GM19240 (cell line): Measurements from ENCODE around the genes ORM1, WHRN and ATP6V1G1.

DNA sequence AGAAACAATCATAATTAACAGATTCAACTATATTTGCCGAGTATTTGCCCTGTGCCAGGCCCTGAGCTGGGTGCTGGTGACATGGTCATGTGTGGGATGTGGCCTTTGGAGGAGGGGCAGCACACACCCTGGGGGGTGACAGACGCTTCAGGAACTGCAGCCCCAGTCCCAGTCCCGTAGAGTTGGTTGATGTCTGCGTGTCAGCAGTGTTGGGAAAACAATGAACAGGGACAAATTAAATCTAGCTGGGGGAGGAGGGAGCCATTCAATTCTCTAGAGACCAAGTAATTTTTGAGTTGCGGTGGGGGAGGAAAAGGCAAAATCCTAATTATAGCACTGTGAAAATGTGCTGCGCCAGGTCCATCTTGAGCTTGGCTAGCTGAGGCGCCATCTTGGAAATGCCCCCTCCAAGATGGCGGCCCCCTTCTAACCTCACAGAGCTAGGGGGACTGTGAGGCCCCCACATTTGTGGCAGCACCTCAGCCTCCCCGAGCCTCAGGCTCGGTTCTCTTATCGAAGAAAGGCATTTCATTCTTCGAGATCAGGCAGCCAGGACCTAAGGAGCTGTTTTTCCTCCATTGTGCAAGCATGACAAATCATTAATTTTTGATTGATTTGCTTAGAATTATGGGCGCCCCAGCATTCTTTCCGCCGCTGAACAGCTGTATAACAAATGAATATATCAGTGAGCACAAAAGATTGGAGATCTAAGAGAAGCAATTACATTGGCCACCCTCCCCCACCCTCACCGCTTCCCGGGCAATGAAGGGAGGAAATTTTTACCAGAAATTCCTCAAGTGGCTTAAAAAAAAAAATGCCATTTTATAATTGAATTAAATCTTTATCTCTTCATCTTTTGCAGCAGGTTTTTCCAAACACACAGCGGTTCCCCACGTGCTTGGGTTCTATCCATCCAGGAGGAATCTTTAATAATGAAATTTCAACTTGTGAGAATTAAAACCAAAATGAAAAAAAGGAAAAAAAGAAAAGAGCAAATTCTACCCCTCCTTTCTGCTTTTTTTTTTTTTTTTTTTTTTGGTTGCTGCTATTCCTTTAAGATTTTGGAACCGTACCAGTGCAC lies 88.0 kb downstream of the ZNF618 start:
- RRBS, result no CpG with 5 or more reads among the region's 20 CpGs

GRCh38 chr9:114176368-114177103 lies 21.2 kb downstream of the COL27A1 start:
- RRBS, result no CpG with 5 or more reads among the region's 10 CpGs

DNA sequence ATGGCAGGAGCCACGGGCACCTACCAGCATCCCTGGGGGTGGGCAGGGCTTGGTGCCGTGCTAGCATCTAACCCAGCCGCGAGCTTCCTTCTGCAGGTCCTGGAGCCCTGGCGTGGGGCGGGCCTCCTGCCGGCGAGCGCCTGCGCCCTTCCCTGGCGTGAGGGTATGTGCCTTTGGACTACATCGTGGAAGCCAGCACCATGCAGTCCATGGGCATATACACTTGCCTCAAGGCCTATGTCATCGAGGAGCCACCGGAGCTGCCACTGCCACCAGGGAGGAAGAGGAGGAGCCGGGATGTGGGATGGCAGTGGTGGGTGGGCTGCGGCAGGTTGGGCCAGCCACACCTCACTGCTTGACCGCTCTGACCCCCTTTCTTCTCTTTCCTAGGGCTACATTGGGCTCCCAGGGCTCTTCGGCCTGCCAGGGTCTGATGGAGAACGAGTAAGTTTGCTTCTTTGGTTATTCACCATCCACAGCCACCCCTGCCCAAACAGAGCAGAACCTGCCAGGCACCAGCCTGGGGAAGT lies 54.0 kb downstream of the COL27A1 start:
- RRBS, result 80% methylated on average over 1 of the region's 19 CpGs

DNA sequence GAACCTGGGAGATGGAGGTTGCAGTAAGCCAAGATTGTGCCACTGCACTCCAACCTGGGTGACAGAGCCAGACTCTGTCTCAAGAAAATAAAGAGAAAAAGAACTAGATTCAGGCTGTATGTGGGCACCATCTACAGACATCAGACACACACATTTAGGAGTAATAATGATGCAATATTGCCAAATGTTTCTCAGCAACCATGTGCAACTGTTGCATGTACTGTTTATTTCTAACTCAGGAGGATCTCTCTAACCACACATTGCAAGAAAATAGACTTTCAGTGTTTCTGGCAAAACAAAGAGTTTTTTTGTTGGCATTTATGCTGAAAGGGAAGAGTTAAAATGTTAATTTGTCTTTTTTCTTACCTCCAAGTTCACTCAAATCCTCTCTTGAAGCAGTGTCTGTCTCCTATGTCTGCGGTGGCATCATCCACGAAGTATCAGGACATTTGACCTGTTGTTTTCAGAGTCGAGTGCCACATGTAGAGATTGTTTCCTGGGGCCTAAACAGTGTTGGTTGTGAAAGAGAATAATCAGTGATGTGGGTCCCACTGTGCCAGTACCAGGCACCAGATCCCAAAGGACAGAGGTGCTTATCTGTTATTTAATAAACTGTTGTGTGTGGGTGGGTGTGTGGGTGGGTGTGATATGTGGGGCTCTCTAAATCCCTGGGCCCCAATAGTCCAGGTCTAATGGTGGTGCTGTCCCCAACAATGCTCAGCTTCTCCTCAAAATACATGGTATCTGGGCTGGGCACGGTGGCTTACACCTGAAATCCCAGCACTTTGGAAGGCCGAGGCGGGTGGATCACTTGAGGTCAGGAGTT lies 4.9 kb upstream of the ORM1 start:
- RRBS, result no CpG with 5 or more reads among the region's 6 CpGs

GRCh38 chr9:114322833-114323200 lies at the start of gene ORM1:
Gene ORM1 (plus strand): TSS chr9:114323098.
- RRBS, result no CpG with 5 or more reads among the region's 8 CpGs

GRCh38 chr9:114344654-114345151 lies 15.0 kb downstream of the ORM2 start:
- RRBS, result no CpG with 5 or more reads among the region's 4 CpGs

DNA sequence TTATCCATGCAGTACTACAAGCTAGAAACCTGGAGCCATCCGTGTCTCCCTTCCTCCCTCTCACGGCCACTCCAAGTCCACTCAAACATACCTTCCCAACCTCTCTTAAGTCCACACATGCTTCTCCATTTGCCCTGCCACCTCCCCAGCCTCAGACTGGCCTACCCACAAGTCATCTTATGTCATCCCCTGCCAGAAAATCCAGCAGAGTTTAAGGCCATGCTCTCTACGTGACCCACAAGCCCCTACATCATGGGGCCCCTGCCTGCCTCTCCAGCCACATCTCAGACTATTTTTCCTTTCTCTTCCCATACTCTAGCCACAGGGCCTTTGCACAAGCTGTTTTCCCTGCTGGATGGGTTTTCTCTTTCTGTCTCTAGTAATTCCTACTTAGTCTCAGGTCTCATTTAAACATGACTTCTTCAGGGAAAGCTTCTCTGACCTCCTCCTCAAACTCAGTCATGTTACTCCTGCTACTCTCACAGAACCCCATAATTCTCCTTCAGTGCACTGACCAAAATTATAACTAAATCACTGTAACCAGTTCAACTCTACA lies 26.8 kb downstream of the AKNA start:
- RRBS, result no CpG with 5 or more reads among the region's 3 CpGs

DNA sequence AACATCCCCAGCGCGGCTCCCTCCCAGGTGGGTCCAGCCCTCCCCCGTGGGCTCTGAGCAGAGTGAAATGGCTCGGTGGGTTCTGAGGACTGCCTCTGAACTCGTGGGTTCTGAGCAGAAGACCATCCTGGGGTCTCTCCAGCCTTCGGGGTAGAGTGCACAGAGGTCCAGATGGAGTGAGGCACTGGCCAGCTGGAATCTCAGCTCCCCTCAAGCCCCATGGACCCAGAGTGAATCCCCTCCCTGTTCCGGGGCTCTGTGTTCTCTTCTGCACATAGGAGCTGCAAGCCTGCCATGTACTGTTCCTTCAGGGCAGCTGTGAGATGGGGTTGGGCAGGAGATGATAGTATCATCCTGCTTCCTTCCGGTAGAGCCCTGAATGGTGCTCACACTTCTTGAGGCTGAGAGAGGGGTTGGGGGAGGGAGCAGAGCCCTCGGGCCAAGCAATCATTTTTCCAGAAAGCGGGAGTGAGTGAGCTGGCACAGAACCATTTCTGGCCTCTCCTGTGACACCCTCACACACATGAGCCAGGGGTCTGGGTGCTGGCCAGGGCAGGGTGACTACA lies 15.9 kb downstream of the AKNA start:
- RRBS, result 33% methylated on average over 1 of the region's 10 CpGs

DNA sequence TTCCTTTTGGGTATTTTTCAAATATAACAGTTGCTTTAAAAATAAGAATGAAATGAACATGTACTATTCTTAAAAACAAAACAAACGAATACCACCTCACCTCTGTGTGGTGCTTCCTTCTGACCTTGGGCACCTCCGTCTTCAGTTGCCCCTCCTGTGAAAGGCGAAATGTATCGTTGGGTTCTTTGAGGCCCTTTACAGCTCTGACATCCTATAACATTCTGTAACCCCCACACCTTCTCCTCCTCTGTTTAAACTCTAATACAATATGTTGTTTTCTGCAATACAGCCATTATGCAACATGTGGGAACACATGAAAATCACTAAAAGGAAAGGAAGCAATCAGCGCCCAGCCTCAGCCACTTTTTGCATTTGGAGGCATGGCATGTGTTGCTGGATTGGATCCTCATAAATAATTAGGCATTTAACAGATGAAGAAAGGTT lies 6.5 kb upstream of the AKNA start:
- RRBS, result no CpG with 5 or more reads among the region's 5 CpGs

DNA sequence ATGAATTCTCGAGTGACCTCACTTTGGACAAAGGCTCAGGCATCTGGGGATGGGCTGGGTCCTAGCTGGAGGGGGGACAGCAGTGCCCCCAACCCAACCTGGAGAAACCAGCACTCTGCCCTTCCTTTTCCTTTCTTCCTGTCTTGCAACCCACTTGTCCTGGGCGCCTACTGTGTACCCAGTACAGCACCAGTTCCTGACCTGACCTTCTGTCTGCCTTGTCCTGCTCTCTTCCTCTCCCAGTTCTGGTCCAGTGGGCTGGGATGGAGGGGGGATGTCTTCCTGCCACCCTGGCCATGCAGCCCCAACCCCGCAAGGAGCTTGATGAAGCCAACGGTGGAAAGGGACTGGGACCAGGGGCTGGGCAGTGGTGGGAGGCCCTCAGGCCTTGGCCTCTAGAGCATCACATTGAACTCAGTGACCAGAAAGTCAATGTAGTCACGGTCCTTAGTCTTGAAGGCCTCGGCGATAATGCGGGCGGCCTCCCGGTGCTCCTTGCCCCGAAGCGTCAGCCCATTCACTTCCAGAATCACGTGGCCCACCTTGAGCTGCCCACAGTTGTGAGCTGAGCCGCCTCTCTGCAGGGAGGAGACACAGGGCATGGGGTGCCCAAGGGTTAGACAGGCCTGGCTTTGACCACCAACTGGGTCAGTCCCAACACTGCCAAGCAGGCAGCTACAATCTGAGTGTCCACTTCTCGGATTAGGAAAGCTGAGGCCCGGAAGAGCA lies 14.7 kb upstream of the AKNA start:
- RRBS, result no CpG with 5 or more reads among the region's 16 CpGs

DNA sequence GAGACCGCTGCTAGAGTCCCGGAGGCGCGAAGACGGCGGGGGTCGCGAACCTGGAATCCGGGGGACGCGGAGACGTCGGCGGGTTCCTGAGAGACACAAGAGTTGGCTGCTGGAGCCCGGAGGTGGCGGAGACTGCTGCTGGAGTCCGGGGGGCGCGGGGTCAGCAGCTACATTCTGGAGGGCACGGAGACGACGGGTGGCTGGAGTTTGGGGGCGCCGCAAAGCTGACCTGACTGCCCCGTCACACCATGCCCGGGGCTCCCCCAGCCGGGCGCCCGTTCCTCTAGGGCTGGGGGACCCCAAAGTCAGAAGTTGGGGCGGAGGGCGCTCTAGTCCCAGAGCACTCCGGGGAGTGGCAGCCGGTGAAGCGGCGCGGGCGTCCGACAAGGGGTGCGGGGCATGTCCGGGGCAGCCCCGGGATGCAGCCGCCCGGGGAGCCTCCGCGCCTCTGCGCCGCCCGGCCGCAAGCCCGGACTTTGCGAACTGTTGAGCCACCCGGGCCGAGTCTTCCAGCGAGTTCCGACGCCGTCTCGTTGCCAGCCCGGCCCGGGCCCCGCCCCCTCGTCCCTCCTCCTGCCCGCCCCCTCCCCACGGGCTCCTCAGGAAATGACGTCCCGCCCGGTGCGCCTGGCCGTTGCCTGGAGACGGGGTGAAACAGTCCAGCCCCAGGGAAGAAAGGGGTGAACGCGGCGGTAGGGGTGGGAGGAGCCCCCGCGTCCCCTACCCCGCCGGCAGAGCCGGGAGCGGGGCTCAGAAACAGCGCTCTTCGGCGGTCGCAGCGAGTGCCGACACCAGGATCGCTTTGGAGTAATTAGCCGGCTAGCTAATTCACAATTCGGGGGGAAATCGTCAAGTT lies at the start of gene WHRN:
WHRN (minus strand) TSS at position 508 of the 856 bp plus-strand sequence.
- RRBS, result 6% methylated on average over 65 of the region's 89 CpGs

GRCh38 chr9:114587259-114588174 lies at the start of gene ATP6V1G1:
Gene ATP6V1G1 (plus strand): TSS chr9:114587769.
- RRBS, result no CpG with 5 or more reads among the region's 55 CpGs

DNA sequence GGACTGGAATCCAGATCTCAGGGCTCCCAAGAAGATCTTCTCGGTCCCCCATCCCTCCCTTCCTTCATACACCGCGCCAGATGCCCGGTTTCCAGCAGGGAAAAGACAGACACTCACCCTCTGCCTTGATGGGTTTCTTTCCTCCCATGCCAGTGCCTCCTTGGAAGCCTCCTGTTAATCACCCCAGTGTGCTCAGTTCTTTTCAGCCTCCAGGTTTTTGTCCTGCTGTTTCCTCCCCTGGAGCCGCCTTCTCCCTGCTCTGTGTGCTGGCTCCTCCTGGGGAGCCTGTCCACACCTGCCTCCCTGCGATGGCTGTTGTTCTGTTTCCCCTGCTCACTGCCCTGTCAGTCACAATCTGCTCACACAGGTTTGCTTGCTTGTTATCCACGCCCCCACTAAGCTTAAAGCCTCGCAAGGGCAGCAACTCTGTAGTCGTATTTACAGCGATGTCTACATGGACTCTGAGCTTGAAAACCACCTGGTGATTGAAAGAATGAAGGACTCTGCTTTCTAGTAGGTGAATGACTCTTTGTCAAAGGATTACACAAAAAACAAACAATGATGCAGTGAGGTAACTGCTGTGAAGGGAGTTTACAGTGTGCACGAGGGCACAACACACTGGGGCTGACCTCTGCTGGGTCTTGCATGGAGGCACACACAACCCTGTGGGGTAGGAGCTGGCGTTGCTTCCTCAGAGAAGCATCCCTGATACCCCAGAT lies 39.5 kb upstream of the TEX48 start:
- RRBS, result no CpG with 5 or more reads among the region's 12 CpGs

GRCh38 chr9:114884843-114885538 lies 45.4 kb downstream of the TNFSF8 start:
- RRBS, result no CpG with 5 or more reads among the region's 8 CpGs

- RRBS, result no CpG with 5 or more reads among the region's 4 CpGs
Measured at GRCh38 chr9:116316624-116317247, 163.1 kb downstream of the PAPPA start.

DNA sequence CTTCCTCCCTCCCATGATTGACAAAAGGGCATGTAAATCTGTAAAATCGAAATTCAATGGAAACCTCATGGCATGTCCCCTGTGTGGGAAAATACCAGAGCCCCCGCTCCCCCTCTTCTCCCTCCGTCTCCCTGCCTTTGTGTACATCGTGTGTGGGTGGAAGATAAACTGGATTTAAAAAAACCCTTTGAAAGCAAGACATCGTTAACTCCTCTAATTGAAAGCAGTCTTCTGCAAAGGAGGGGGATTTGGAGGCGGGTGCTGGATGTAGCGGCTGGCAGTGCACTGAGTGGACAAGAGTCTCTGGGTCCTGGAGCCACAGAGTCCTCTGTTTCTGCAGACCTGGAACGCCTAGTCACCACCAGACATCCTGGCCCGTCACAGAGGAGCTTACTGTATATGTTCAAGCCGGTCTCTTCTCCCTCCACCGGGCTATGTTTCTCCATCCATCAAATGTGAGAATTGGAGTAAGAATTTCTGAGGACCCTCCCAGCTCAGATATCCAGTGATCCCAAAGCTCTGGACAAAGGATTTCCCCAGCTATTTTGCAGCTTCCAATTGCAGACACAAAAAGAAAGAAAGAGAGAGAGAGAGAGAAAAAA lies 169.5 kb downstream of the PAPPA start:
- RRBS, result no CpG with 5 or more reads among the region's 11 CpGs

GRCh38 chr9:116355245-116355835 lies 201.7 kb downstream of the PAPPA start:
- RRBS, result no CpG with 5 or more reads among the region's 9 CpGs

GRCh38 chr9:116746610-116747146 lies 59.6 kb downstream of the TRIM32 start:
- RRBS, result no CpG with 5 or more reads among the region's 9 CpGs

GRCh38 chr9:117071709-117072156 lies 343.1 kb downstream of the ASTN2 start:
- RRBS, result 88% methylated on average over 3 of the region's 22 CpGs